Hematopoietic multipotent progenitor cell (in vitro differentiated cells): ENCODE measurements around the gene AKR1C8.

DNA sequence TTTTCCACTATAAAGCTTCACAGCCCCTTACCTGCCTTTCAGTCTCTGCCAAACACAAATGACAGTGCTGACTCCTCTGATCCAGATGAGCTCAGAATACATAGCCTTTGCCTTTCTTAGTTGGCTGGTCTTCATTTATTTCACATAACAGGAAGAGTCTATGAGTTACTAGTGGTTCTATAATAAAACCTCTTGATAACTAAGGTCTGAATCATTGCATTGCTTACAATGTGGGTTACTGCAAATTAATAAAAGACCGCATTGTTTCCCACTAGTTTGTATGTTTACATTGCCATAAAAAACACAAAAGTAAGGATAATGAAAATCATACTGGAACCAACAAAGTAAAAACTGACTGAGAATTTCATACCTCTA, 62.1 kb upstream of the AKR1E2 start:
- CAGE, long polyA plus RNA, result no peak

DNA sequence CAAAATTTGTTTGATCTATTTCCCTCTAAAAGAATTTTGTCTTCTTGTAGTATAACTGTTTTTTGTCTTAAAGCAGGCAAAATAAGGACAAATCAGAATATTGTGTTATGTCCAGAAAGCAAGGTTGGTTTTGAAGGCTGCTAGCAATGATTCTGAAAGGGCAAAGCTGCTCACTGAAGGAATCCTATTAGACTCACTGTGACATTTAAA, 61.1 kb upstream of the AKR1C1 start:
- CAGE, long polyA plus RNA, result no peak

- CAGE, long polyA plus RNA, result no peak
Observed at GRCh38 chr10:4957297-4957496, 6.0 kb upstream of the AKR1C1 start.

DNA sequence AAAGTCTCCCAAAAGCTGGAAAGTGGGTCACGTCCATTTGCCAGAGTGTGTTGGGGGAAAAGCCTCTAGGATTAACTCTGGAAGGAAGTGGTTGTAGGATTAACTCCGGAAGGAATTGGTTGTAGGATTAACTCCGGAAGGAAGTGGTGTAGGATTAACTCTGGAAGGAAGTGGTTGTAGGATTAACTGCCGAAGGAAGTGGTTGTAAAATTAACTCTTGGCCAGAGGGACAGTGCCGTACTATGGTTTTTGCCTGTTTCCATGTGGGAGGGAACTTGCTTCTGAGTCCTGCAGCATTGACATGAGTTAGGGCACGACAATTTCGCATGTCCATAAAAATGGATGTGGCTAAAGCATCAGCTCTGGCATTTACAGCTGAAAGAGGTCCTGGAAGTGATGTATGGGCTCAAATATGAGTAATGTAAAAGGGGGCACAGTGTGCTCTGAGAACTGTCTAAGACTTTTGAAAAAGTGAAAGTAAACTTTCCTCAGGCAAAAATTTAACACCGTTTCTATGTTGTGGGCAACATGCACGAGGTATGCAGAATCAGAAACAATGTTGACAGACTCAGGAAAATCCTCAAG, 37.6 kb upstream of the AKR1C2 start:
- CAGE, long polyA plus RNA, result no peak

GRCh38 chr10:5184742-5185519, at the start of gene AKR1C8:
Gene AKR1C8, minus strand, starts transcription at chr10:5185150.
- CAGE, long polyA plus RNA, result no peak

GRCh38 chr10:5453433-5454424, 41.4 kb downstream of the NET1 start:
- CAGE, long polyA plus RNA, result no peak

DNA sequence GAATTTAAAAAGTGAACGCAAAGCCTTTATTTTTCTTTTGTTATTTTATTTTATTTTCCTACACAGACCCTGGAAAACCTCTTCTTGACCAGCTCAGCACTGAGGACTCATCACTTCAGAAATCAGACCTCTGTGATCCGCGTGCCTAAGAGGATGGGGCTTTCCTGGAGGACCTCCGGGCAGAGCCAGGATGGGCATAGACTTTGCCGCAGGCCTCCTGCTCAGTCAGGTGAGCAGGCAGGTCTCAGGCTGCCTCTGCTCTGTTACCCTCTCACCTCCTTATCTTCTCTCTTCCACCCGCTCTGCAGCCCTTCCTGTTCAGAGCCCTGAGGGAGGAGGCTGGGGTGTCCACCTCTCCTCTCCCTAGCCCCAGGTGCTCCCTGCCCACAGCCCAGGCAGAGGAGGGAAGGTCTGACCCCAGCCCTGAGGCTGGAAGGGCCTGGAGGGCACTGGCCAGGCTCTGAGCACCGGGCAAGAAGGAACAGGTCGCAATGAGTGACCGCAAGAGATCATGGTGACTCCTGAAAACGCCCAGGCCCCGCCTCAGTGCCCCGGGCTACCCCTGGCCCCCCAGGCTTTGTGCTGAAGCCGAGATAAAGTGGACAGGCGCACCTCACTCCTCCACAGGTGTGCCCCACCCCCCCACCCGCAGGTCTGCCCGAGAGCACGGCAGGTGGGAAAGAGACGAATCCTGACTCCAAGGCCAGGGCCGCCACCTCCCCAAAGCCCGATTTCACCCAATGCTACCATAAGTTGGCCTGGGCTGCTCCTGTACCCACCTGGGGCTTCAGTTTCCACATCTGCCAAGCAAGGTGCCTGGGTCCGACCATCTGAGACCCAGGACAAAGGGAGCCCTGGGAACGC, 2.9 kb downstream of the CALML5 start:
- CAGE, long polyA plus RNA, result no peak

DNA sequence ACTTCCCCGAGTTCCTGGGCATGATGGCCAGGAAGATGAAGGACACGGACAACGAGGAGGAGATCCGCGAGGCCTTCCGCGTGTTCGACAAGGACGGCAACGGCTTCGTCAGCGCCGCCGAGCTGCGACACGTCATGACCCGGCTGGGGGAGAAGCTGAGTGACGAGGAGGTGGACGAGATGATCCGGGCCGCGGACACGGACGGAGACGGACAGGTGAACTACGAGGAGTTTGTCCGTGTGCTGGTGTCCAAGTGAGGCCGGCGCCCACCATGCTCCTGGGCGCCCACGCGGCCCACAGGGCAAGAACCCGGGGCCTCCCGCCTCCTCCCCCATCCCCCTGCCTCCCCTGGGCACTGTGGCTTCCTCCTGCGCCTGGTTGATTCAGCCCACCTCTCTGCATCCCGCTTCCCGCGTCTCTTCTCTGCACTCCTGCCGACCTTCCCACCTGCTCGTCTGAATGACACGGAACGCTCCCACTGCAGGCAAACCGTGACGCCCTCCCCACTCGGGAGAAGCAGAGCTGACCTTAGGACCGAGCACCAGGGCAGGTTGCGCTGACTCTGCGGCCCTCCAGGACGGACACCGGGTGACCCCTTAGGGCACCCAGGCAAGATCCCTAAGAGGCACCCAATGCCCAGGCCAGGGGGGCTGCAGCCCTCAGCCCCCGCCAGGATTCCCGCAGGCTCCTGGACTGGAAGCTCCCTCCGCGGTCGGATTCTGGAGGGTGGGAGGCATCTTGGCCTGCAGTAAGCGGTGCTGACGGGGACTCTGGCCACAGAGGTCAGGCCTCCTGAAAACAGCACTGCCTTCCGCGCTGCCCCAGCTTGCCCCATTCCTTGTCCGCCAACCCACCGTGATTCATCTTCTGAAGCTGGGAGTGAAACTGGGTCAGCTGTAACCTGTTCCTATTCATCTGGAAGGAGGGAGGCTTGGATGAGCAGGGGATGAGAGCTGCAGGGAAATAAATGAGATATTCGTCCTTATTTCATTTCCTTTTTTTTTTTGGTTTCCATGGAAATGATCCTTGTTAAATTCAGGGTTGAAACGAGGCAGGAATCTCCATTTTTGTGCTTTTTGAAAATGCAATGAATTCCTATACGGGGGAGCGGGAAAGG, 876 bp downstream of the CALML3 start:
- CAGE, long polyA plus RNA, result no peak

GRCh38 chr10:5626318-5626972, 40.0 kb downstream of the ASB13 start:
- CAGE, long polyA plus RNA, result no peak

- CAGE, long polyA plus RNA, result no peak
Observed at GRCh38 chr10:5645944-5646860, 20.2 kb downstream of the ASB13 start.

DNA sequence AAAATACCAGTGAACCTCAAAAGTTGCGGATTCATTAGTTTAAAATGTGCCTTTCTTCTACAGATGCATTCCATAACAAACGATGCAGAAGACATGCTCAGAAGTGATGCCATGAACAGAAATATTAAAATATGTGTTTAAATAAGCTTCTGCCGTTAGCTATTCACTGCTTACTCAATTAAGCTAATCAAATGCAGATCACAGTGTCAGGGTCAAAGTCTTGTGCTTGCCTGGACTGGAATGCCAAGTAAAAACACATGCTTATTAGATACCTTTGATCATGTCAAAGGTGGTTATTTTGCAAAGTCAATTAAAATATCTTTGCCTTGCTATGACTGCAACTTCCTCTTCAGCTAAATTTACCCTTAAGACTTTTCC, 1.0 kb downstream of the ASB13 start:
- CAGE, long polyA plus RNA, result no peak

GRCh38 chr10:5692270-5693528, 8.1 kb downstream of the TASOR2 start:
- CAGE, long polyA plus RNA, result no peak

- CAGE, long polyA plus RNA, result no peak
Observed at GRCh38 chr10:5756352-5756913, 56.8 kb downstream of the GDI2 start.

DNA sequence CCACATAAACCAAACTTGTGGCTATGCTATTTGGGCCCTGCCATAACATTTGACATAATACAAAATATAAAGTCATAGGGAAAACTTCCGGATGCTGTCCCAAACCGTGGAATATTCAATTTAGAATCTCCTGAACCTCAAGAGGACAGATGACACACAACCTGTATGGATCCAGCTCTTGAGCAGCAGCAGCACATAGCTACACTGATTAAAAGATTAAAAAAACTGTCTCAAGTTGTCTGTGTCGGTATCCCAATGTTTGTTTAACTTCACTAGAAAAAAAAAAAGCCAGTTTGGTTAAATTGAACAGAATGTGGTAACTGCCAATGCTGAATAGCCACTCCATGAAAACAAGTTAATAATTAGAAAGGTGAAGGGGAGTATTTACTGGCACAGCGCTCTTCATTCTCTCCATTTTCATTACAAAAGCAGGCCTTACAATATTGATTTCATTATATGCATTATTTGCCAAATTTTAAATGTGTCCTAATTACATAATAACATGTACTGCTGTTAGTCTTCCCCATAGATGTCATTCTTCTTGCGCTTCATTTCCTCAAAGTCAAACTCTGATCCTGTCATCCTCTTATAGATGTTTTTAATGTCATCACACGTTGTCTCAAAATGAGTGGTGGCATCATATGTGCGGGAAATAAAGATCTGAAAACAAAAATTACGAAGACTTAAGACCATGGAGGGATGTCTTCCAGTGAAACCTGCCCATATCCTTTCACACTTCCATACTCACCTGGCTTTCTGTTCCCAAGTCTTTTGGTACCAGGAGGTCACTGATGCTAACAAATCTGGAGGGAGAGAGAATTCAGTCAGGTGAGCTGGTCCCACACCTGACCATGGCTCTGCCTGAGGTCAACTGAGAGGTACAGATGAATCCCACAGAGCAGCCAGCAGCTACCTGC, 47.5 kb downstream of the GDI2 start:
- CAGE, long polyA plus RNA, result start-site peak on the minus strand centred at position 596 of the sequence, 106 bp wide, 414 reads; start-site peak on the minus strand centred at position 773 of the sequence, 36 bp wide, 90 reads

GRCh38 chr10:5927329-5927562, 37.2 kb downstream of the FBH1 start:
- CAGE, long polyA plus RNA, result no peak

DNA sequence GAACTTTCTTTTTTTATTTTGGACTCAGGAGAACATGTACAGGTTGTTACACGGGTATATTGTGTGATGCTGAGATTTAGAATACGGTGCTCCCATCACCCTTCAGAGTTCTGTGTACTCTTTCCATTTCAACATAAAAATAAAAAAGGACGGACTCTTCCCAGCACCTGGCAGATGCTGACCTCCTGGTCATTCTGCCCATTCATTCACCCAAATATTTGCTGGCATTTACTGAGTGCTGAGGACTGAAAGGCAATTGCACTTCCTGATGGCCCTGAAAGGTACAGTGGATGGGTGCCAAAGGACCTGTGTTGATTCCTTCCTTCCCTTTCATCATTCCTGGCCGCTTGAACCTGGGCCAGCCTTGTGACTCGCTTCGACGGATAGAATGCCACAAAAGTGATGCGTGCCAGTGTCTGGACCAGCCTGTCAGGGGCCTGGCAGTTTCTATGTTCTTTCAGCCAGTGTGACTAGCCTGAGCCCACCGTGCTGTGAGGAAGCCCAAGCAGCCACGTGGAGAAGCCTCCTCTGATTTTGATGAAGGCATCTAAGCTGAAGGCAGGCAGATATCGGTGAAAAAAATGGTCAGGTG, 27.0 kb downstream of the IL15RA start:
- CAGE, long polyA plus RNA, result no peak

GRCh38 chr10:6068947-6069480, 6.8 kb upstream of the IL2RA start:
- CAGE, long polyA plus RNA, result no peak

DNA sequence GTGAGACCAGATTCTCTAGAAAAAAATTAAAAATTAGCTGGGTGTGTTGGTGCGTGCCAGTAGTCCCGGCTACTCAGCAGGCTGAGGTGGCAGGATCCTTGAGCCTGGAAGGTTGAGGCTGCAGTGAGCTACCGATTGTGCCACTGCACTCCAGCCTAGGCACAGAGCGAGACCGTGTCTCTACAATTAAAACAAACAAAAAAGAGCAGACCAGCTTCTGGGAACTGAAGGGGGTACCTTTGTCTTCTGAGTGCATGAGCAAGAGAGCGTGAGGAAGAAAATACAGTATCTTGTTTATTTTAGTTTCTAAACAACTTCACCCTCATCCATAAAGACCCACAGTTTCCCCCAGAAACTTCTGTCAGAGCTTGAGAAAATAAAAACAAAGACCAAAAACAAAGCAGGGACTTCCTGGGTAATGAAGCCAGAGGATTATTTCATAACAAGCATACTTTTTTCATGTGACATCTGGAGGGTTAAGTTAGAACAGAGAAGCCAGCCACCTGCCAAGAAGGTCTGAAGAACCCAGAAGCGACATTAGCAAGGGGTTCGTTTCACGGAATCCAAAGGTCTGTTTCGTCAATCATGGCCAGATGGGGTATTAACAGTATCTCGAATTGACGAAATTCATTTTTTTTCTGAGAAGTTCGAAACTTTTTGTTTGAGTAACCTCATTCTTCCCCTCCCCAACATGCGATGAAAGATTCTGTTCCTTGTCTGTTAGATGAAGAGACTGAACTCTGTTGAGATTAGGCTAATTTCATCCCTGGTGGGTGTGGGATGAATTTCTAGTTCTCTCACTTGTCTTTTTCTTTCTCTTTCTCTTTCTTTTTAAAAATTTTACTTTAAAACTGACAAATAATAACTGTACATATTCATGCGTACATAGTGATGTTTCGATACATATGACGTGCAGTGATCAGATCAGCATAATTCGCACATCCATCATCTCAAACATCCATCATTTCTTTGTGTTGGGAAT, 10.3 kb upstream of the IL2RA start:
- CAGE, long polyA plus RNA, result no peak

- CAGE, long polyA plus RNA, result no peak
Observed at GRCh38 chr10:6091492-6092193, 2.8 kb downstream of the RBM17 start.

GRCh38 chr10:6173023-6173525, 29.7 kb upstream of the PFKFB3 start:
- CAGE, long polyA plus RNA, result no peak